NCI-H460 (cell line): ENCODE measurements around the genes CDKL3 and SAR1B.

DNA sequence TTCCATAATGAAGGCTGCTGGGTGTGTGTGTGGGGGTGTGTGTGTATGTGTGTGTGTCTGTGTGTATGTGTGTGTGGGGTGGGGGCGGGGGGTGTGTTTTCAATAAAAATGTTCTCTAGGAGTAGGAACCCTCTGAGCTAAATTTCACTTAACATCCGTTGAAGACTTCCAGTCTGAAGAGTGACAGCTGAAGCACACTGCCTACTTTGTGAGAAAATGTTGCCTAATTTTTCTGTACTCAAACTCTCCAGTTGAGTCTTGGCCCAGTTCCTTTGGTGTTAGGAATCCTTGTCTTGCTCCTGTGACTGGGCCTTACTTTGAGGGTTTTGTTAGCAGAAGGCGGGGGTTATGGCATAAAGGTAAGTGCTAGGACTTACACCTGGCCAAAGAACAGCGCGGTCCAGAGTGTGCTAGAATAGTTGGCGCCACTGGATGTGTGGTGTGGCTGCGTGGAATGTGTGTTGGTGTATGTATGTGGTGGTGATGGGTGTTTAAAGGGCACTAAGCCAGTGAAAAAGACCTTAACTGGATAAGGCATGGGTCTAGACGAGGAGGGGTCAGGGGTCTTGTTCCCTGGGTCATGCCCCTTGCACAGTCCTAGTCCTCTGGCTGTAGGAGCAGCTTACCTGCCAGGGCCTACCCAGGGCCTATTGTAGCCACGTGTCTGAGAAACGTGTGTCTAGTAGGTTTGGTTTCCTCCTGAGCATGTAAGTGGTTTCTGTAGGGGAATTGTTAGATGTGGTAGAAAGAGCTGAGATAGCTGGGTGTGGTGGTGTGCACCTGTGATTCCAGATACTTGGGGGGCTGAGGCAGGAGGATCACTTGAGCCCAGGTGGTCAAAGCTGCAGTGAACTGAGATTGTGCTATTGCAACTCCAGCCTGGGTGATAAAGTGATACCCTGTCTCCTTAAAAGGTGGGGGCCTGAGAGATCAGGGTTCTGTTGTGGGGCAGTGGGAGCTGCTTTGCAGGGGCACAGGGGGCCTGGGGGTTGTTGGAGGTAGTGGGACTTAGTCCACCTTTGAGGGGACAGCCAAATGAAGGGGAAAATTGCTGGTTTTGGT lies 55.0 kb downstream of the HSPA4 start:
RAMPAGE:
- cytosol, long total RNA = no peak
- long total RNA = no peak
- nucleus, long total RNA = no peak

DNA sequence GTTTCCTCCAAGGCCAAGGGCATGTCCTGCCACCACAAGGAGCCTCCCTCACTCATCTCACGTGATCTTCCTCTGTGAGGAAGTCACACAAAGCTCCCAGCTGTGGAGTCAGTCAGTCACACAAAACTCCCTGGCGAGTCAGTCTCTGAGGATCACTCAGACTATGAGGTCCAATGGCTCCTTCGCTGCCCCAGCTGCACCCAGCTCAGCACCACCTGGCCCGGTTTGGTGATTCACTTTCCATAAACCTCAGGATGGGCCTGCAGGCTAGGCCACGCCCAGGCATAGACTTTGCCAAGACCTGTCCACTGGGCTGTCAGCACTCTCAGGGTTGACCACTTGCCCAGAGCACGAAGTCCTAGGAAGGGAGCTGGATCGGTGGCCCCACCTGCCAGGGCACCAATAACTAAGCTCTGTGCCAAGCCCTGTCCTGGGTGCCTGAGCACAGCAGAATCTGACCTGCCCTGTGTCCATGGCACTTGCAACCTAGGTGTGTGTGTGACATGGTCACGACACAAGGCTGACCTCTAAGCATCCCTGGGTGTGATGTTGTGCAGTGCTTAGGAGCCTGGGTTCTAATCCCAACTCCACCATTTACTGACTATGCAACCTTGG lies 233.9 kb downstream of the HSPA4 start:
RAMPAGE:
- cytosol, long total RNA = no peak
- long total RNA = no peak
- nucleus, long total RNA = no peak

RAMPAGE:
- cytosol, long total RNA = no peak
- long total RNA = no peak
- nucleus, long total RNA = no peak
Observed at GRCh38 chr5:133440196-133440888, 172.0 kb downstream of the FSTL4 start.

DNA sequence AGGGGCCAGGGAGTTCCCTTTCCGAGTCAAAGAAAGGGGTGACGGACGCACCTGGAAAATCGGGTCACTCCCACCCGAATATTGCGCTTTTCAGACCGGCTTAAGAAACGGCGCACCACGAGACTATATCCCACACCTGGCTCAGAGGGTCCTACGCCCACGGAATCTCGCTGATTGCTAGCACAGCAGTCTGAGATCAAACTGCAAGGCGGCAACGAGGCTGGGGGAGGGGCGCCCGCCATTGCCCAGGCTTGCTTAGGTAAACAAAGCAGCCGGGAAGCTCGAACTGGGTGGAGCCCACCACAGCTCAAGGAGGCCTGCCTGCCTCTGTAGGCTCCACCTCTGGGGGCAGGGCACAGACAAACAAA lies 28.9 kb downstream of the FSTL4 start:
RAMPAGE:
- cytosol, long total RNA = no peak
- long total RNA = no peak
- nucleus, long total RNA = no peak

RAMPAGE:
- cytosol, long total RNA = no peak
- long total RNA = no peak
- nucleus, long total RNA = no peak
Observed at GRCh38 chr5:133869258-133869847, 99.1 kb downstream of the C5orf15 start.

DNA sequence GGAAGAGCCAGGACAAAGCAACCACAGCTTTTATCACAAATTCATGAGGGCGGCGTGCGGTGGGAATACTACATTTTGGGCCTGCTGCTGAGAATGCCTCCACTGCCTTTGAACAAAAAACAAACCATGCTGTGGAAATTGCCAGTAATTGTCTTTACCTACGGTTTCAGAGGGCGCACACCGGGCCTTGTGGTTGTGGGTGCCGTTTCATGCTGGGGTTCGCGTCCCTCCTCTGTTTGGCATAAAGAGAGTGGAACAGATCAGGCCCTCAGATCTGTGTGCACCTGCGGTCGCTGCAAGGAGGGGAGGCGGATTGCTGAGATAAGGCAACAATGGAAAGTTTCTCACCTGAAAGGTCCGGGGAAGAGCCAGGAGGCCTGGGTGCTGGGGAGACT lies 27.5 kb upstream of the TCF7 start:
RAMPAGE:
- cytosol, long total RNA = no peak
- long total RNA = no peak
- nucleus, long total RNA = no peak

GRCh38 chr5:134099893-134100890 lies 14.3 kb upstream of the TCF7 start:
RAMPAGE:
- cytosol, long total RNA = no peak
- long total RNA = no peak
- nucleus, long total RNA = no peak

RAMPAGE:
- cytosol, long total RNA = no peak
- long total RNA = no peak
- nucleus, long total RNA = no peak
Observed at GRCh38 chr5:134129207-134129938, 14.9 kb downstream of the TCF7 start.

RAMPAGE:
- cytosol, long total RNA = no peak
- long total RNA = no peak
- nucleus, long total RNA = no peak
Observed at GRCh38 chr5:134143696-134144550, 29.4 kb downstream of the TCF7 start.

DNA sequence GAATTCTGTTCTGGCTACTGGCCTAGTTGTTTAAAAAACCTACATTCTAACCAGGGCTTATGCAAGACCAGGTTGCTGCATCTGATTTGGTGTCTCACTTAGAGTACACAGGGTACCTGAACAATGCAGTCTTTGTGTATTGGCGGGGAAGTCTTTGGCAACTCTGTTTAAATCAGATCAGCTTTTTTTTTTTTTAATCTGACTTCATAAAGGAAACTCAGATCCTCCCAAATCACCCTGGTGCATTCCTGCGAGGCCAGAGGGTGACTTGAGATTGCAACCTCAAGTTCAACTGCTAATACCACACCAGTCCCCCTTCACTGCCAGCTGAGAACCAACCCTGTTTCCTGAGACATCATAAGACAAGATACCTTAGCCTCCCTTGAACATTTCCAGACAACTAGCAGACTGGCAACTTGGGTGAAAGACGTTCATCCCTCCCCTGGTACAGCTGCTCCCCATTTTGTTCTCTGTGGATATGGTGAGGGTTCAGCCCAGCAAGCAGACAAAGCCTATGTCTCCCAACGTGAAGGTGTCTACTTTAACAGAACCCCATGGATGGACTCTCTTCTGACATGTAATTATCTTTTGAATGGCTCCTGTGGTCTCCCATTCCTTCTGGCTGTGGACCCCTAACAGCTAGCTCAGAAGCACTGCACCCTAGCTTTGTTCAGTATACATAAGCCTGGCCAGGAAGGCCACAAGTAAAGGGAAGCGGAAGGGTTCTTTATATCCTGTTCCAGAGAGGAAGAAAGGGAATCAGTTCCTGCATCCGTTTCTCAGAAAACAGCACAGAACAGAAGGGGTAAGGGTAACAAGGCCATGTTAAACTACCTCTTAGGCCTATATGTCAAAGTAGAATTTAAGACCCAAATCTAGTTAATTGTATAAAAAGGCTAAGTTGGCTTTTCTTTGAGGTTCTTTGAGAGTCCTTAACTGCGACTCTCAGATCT lies 26.8 kb downstream of the SKP1 start:
RAMPAGE:
- cytosol, long total RNA = no peak
- long total RNA = no peak
- nucleus, long total RNA = no peak

GRCh38 chr5:134226302-134226886 lies 521 bp upstream of the PPP2CA start:
RAMPAGE:
- cytosol, long total RNA = start-site peak on the plus strand at chr5:134226406-134226437, 12 and 12 reads in 2 replicates
- long total RNA = no peak
- nucleus, long total RNA = start-site peak on the plus strand at chr5:134226402-134226434, 19 and 7 reads in 2 replicates

DNA sequence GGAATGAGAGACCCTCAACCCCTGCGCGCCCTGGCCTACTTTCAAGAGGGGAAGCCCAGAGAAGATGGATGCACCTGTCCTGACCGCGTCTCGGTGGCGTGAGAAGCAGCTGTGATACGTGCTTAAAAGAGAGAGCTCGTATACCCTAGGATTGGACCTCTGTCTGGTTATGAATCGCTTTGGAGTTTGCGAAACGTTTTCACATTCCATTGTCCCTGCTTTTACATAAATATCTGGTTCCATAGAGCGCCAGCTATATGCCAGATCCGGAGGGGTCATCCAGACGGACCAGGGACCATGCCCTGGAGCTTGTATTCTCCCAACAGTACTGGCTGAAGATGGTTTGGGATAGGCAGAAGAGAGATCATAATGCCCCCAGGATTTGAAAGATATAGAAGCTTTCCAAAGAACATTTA lies 1.0 kb upstream of the PPP2CA start:
RAMPAGE:
- cytosol, long total RNA = no peak
- long total RNA = no peak
- nucleus, long total RNA = no peak

RAMPAGE:
- cytosol, long total RNA = no peak
- long total RNA = no peak
- nucleus, long total RNA = no peak
Observed at GRCh38 chr5:134227303-134227613, 1.4 kb upstream of the PPP2CA start.

DNA sequence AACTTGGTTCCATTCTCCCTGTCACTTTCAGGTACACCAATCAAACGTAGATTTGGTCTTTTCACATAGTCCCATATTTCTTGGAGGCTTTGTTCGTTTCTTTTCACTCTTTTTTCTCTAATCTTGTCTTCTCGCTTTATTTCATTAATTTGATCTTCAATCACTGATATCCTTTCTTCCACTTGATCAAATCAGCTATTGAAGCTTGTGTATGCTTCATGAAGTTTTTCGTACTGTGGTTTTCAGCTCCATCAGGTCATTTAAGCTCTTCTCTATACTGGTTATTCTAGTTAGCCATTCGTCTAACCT lies 31.1 kb downstream of the CDKL3 start:
RAMPAGE:
- cytosol, long total RNA = no peak
- long total RNA = no peak
- nucleus, long total RNA = no peak

RAMPAGE:
- cytosol, long total RNA = no peak
- long total RNA = no peak
- nucleus, long total RNA = no peak
Observed at GRCh38 chr5:134366566-134367397, at the start of gene CDKL3. Gene CDKL3 (minus strand): TSS chr5:134367171.

GRCh38 chr5:134512641-134513006 lies 12.8 kb upstream of the JADE2 start:
RAMPAGE:
- cytosol, long total RNA = no peak
- long total RNA = no peak
- nucleus, long total RNA = no peak

GRCh38 chr5:134523904-134524109 lies 1.7 kb upstream of the JADE2 start:
RAMPAGE:
- cytosol, long total RNA = no peak
- long total RNA = no peak
- nucleus, long total RNA = no peak

RAMPAGE:
- cytosol, long total RNA = no peak
- long total RNA = no peak
- nucleus, long total RNA = no peak
Observed at GRCh38 chr5:134569409-134569763, 43.9 kb downstream of the JADE2 start.

GRCh38 chr5:134592375-134592968 lies 40.2 kb downstream of the SAR1B start:
RAMPAGE:
- cytosol, long total RNA = no peak
- long total RNA = no peak
- nucleus, long total RNA = no peak

DNA sequence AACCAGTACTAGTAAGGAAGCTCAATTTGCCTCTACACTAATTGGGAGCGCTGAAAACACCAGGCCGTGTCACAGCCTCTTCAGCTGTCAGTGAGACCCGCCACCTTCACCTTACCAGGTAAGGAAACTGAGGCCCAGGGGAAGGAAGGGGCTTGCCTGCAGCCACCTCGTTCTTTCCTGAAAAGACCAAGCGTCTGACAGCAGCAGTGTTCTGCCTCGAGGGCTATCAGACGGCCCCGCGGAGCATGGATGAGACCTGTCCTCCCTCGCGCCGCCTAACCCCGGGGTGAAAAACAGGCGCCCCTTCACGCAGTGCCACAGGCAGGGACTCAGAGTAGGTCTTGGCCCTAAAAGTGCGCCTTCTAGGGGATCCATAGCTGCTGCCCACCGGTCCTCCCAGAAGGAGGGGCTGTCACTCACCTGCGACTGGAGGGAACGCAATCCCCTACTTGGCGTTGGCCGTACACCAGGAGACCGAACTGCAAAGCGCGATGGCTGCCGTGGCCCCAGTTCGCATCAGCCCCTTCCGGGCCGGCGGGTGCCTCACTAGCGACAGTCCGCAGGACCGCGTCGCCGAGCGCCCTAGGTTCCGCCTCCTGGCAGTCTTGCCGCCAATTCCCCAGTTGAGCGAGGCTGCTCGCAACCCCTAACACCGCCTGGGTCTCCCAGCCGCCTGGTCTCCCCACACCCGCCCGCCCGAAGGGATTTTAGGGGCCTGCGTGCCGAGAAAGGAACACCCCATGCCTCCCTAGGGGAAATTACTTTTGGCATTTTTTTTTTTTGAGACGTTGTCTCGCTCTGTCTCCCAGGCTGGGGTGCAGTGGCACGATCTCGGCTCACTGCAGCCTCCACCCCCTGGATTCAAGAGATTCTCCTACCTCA lies at the start of gene SAR1B:
TSS of gene SAR1B (minus strand) at position 521 of the 882 bp plus-strand sequence.
RAMPAGE:
- cytosol, long total RNA = start-site peak on the minus strand centred at position 502 of the sequence, 53 bp wide, 3,785 and 6,166 reads in 2 replicates
- long total RNA = start-site peak on the minus strand centred at position 494 of the sequence, 39 bp wide, 203 and 1,405 reads in 2 replicates
- nucleus, long total RNA = start-site peak on the minus strand centred at position 506 of the sequence, 58 bp wide, 4,616 and 506 reads in 2 replicates